NCI-H460 (cell line): Measurements from ENCODE around the gene LIPG.

GRCh38 chr18:48408051-48408738 is 988 bp downstream of the ZBTB7C start:
RAMPAGE:
- cytosol, long total RNA, result no peak
- long total RNA, result no peak
- nucleus, long total RNA, result no peak

DNA sequence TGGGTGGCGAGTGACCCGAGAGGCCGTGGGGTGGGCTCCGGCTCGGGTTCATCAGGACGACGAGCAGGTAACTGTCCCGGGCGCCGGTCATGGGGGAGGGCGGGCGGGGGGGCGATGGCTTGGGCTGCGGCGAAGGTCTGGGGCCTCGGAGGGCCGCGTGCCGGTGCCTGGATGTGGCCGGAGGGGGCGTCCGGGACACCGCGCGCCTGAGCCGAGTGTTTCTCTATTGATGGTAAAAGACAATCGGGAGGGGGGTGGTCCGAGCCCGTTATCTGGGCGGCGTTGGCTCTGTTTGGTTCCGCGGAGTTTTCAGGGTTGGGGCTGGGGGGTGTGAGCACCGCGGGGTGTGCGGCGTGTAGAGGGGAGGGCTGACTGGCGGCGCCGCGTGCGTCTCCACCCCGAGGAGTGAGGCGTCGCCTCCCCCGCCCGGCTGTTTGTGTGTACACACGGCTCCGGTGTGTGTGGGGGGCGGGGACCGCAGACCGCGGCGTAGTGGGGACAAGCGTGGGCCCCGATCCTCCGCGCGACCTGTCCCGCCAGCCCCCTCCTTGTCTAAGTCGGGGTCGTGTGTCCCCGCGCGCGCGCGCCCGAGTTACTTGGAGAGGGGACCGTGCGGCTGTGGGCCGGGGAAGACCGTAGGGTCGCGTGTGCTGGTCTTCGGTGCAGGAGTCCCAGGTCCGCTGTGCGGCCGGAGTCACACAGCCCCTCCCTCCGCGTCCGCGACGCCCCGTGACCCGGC is 1.6 kb downstream of the CTIF start:
RAMPAGE:
- cytosol, long total RNA, result no peak
- long total RNA, result no peak
- nucleus, long total RNA, result no peak

DNA sequence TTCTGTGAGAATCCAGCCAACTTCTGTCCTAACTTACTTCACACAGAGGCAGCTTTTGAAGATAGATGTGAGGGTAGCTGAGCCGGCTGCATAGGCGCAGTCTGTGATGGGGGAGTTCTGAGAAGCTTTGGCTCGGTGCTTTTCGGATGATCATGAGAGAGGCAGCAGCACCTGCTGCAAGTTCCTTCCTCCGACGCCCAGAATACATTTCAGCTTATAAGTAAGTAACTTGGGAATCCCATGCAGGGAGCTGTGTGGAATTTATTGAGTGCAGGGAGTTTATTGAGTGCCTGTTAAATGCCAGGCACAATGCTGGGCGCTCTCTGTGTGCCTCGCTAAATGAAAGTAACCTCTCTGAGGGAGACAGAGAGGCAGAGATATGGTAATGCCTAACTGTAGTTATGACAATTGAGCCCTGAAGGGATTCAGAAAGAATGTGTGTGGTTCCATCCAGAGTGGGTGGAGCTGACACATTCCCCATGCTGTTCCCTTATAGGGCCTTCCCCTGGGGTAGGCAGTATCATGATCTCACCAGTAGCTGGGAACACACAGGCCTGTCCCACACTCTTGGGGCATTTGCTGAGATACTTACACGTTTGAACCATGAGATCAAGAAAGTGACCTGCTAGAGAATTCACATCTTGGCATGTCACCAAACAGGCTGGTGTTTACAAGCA is 9.0 kb downstream of the CTIF start:
RAMPAGE:
- cytosol, long total RNA, result no peak
- long total RNA, result no peak
- nucleus, long total RNA, result no peak

DNA sequence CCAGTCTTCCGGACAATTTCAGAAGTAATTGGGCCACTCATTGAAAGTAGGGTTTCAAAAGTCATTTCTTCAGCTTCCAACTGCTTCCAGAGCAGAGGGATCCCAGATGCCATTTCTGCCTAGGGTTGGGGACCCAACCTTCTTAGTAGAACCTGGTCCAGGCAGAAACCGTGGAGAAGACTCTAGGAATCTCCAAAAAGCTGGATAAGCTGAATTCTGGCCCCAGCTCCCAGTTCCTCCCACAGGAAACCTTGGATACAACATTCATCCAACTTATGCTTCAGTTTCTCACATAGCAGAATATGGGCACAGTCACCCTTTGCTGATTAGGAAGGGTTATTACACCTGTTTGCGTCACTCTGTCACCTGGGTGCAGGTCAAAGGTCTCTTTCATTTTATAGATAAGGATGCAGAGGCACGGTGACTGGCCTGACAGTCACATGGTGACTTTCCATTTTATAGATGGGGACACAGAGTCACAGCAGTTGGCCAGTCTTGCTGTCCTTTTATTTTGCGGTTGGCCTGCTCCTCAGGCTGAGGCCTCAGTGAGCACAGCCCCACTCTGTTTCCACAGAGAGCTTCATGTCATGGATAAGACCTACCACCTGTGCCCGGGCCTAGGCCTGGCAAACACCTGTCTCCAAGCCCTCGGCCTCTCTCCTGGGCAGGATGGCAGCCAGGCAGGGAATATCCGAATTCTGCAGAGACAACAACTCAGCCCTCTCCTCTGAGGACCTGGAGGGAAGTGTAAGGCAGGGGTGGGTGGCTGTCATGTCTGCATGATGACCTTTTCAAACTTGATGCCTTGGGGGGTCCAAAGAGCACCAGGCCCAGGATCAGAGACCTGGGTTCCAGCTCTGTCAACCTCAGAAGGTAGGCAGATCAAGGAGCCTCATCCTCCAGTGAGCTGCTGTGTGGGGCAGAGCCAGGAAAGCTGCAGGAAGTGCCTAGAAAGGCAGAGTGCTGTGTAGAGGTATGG is 148.8 kb downstream of the SMAD7 start:
RAMPAGE:
- cytosol, long total RNA, result no peak
- long total RNA, result no peak
- nucleus, long total RNA, result no peak

GRCh38 chr18:48932756-48933536 is 17.8 kb downstream of the SMAD7 start:
RAMPAGE:
- cytosol, long total RNA, result no peak
- long total RNA, result no peak
- nucleus, long total RNA, result no peak

RAMPAGE:
- cytosol, long total RNA, result start-site peak on the plus strand at chr18:49562038-49562060, 22 and 43 reads in 2 replicates
- long total RNA, result no peak
- nucleus, long total RNA, result start-site peak on the plus strand at chr18:49562040-49562071, 86 and 10 reads in 2 replicates
Observed at GRCh38 chr18:49561254-49562384, at the start of gene LIPG. TSS of gene LIPG (plus strand) at chr18:49562057.

DNA sequence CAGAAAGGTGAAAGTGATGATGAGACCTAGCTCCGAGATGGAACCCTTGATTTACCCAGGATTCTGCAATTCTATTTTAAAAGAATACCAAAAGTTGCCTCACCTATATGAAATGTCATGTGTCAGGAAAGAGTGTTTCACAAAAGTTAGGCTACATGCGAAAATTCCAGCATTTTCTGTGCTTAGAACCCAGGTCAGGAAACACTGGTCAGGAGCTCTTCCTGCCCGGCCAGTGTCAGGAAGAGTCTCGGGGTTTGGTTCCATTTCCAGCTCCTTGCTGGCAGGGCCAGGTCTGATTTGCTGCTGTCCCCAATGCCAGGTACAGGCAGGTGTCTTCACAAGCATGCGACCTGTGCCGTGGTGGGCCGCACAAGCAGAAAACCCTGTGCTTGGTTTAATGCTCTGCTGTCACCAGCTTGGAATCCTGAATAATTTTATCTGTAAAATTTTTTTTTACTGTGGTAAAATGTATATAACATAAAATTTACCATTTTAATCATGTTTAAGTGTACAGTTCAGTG is 89.1 kb downstream of the ACAA2 start:
RAMPAGE:
- cytosol, long total RNA, result no peak
- long total RNA, result no peak
- nucleus, long total RNA, result no peak

DNA sequence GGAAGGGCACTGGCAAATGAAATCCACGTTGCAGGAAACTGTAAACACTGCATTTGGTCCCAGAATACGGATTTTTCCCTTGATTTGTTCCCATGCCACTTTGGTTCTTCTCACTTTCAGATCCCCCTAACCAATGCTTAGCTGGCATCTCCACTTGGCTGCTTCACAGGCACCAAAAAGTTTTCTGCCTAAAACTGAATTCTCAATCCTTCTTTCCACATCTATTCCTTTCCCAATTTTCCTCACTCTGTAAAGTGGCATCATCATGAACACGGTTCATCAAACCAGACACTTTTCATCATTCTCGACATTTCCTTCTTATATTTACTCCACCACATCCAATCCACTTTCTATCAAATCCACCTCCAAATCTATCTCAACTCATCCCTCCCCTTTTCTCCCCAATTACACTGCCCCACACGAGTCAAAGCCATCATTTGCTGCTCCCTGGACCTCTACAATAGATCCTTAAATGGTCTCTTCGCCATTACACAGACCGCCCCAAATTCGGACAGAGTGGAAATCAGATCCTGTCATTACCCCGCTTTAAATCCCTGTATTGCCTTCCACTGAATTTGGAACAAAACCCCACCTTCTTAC is 1.1 kb downstream of the ACAA2 start:
RAMPAGE:
- cytosol, long total RNA, result no peak
- long total RNA, result no peak
- nucleus, long total RNA, result no peak

DNA sequence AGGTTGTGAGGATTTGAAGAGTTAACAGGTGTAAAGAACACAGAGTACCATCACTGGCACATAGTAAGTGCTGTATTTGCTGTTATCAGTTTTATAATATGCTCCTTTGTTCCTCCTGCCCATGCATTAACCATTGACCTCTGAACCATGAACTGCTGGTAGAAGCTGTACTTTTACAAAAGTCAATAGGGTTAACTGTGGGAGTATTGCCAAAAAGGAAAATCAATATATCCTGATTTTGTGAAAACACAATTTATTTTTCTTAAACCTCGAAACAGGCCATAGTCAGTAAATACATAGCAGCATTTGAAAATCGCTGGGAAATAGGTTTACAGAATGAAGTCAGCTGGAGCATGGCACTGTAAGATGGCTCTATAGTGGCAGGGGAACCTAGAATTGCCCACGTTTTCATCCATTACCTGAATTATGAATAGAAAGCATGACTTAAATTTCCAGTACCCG is 18.9 kb upstream of the ACAA2 start:
RAMPAGE:
- cytosol, long total RNA, result no peak
- long total RNA, result no peak
- nucleus, long total RNA, result no peak

DNA sequence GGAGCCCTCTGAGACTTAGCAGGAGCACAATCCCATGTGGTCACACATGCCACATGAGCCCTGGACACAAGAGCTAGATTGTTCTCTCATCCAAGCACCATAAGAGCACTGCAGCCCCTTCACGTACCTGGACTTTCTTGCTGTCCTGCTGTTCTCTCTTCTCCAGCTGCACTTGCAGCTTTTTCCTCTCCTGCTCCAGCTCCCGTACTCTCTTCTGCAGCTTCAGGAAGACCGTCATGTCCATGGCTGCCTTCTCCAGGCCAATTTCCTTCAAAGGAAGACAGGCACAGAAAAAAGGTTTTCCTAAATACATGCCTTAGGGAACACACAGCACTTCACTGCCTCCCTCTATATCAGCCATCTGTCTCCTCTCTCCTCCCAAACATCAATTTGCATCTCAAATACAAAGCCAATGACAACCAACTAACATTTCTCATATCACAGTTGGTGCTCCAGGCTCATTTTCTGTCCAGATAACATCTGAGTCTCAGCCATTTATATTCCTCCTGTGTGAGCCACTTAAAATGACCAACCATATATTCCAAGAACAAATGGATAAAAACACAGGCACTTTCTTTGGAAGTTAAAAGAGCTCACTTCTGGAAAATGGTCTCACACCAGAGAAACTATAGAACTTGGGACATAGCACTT is 62.4 kb upstream of the ACAA2 start:
RAMPAGE:
- cytosol, long total RNA, result no peak
- long total RNA, result no peak
- nucleus, long total RNA, result no peak

DNA sequence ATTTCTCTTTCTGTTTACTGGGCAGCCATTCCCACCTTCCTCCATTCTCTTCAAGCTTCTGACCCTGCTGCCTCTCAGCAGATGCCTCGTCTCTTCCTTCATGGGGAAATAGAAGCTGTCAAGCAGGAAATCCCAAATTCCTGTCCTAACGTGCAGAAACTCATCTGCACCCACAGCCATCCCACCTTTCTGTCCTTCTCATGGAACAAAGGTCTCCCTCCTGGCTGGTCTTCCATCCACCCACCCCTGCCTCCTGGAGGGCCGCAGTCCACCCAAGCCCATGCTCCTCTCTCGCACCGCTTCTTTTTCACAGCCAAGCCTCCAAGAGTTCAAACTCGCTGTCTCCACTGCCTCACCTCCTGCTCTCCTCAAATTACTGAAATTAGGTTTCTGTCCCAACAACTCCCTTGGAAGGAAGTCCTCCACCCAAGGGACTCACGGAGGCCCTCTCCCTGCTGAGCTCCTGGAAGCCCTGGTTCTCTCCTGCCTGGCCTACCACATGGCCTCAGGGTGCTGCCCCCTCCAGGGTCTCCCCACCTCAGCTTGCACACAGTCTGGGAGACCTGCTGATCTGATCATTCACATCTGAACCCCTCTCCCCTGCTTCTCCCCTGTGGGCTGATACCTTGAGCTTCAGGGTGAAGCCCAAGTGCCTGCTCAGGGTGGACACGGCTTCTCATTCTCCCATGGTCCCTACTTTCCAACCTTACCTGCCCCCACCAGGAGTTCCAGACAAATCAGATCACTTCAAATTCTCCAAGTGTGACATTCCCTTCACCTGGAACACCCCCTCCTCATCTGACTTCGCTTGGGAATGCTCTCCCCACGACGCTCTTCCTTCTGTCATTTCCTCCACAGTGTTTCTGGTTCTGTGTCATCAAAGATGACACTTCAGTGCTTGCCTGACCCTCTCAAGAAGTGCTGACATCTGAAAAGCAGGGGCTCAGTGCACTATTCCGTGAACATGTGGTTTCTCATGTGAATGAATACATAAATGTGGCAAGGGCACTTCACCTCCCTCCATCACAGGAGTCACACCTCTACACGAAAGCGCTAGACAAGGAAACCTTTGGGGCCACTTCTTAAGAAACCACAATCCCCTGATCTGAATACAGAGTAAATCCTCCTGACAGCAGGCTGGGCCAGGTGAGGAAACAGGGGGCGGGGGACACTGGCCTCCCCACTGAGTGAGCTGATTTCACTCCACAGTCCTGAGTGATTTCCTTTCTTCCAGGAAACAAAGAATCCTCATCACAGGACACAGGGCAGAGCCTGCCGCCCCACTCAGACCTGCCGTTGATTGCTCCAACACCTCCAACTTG is 145.5 kb upstream of the ACAA2 start:
RAMPAGE:
- cytosol, long total RNA, result no peak
- long total RNA, result no peak
- nucleus, long total RNA, result no peak

DNA sequence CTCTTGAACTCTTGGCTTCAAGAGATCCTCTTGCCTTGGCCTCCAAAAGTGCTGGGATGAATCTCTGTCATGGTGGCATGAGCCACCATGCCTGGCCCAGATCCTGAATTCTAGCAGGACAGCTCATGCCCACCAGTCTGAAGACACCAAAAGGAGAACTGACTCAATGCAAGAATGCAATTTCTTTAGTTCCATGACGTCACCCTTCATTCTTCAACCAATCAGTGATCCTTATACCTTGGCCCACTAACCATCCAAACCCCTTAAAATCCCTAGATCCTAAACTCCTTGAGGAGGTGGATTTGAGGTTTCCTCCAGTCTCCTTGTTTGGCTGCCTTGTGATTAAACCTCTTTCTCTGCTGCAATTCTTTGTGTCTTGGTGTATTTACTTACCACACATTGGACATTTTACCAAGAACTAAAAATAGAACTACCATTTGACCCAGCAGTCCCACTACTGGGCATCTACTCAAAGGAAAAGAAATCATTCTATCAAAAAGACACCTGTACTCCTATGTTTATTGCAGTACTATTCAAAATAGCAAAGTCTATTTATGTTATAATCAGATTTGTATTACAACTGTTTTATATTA is 25.8 kb upstream of the CXXC1 start:
RAMPAGE:
- cytosol, long total RNA, result no peak
- long total RNA, result no peak
- nucleus, long total RNA, result no peak

RAMPAGE:
- cytosol, long total RNA, result no peak
- long total RNA, result no peak
- nucleus, long total RNA, result no peak
Observed at GRCh38 chr18:50653629-50654111, 93.8 kb downstream of the MAPK4 start.

DNA sequence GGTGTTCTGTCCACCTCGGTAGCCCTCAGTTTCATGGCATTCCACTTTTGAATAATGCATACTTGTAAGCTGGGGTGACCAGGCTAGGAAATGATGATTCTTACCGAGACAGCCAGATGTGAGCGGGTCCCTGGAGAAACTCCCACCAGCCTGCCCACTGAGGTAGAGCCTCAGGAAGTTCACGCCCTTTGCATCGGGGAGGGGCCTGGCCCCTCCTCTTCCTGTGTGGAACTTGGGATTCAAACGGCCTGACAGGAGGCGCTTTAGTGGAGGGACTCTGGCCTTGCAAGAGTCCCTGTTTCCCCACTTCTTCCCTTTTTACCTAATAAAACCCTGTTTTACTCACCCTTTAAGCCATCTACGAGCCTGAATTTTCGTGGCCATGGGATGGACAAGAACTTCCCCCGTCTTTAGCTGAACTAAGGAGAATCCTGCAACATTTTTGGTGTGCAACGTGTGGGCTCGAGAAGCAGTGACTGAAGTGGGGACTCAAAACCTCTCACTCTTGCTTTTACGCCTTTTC is 44.6 kb downstream of the MRO start:
RAMPAGE:
- cytosol, long total RNA, result no peak
- long total RNA, result no peak
- nucleus, long total RNA, result no peak

DNA sequence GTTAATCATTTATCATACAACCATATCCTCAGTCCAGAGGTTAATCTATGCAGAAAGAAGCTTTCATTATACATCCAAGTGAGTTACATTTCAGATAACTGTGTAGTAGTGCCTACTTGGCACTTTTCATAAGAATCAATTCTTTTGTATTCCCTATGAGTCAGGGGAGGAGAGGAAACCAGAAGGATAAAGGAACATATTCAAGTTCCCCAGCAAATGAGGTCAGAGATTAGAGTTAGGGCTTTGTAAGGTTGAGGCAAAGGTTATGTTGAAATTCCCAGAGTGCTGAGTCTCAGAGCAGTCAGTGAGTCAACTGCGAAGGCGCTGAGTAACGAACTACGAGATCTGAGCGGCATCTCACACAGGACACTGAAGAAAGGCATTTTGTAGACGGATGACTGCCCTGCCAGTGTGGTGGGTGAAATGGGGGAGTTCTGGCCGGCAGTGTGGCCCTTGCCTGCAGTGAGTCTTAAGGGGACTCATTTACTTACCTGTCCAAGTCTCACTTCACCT is 25.0 kb upstream of the ME2 start:
RAMPAGE:
- cytosol, long total RNA, result no peak
- long total RNA, result no peak
- nucleus, long total RNA, result no peak

GRCh38 chr18:51037767-51038516 is 7.9 kb downstream of the SMAD4 start:
RAMPAGE:
- cytosol, long total RNA, result no peak
- long total RNA, result no peak
- nucleus, long total RNA, result no peak

RAMPAGE:
- cytosol, long total RNA, result no peak
- long total RNA, result no peak
- nucleus, long total RNA, result no peak
Observed at GRCh38 chr18:51106912-51107366, 76.9 kb downstream of the SMAD4 start.

DNA sequence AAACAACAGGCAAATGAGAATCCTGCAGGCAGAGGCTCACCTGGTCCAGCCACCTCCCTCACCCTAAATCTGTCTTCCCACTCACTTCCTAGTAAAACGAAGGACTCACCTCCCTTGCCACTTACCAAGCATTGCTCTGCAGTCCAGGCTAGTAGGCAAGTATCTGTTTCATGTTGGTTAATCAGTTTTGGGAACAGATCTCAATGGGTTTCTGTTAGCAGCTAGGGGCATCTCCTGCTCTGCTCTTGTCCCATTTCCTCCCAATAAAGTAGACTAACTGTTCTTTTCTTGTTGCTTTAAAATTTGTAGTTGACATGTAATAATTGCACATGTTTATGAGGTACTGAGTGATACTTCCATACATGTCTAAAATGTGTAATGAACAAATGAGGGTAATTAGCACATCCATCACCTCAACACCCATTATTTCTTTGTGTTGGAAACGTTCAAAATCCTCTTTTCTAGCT is 65.6 kb downstream of the MEX3C start:
RAMPAGE:
- cytosol, long total RNA, result no peak
- long total RNA, result no peak
- nucleus, long total RNA, result no peak

GRCh38 chr18:51176603-51177267 is 20.7 kb downstream of the MEX3C start:
RAMPAGE:
- cytosol, long total RNA, result no peak
- long total RNA, result no peak
- nucleus, long total RNA, result no peak

GRCh38 chr18:51190929-51191558 is 6.4 kb downstream of the MEX3C start:
RAMPAGE:
- cytosol, long total RNA, result no peak
- long total RNA, result no peak
- nucleus, long total RNA, result no peak